ENCODE data around the gene EOGT.

DNA sequence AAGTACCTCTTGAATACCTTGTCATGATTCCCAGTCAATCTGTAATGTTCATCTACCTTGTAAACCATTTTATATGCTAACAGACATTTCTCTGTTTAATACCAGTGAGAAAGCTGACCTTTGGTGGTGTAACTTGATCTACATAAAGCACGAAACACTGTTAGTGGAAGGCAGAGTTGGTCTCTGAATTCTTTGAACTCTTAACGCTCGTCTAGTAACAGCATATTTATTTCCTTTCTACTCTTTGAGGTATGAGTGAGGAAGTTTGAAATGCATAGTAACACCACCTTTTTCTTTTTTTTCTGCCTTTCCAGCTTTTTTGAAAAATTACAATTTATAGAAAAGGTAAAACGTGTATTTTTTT, 59.6 kb downstream of the SLC25A26 start:
- PRO-cap: no peak
- CAGE, long polyA plus RNA: no peak

DNA sequence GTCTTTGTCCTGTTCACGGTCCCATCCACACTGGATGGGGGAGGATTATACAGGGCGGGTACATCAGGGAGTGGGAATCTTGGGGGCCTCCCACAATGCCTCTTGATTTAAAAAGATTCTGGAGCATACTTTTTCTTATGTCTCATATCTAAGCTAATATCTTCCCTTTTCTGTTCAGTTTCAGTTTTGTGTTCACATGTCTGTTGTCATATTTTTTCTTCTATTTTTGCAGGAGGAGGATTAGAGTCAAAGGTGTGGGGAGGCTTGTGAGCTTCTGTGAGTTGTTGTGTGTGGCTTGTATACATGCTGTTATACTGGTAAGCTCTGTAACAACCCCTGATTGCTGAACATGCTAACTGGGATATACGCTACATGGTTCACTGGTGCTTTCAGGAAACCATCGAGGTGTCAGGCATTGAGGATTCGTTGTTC, 83.4 kb downstream of the SLC25A26 start:
- PRO-cap: no peak
- CAGE, long polyA plus RNA: no peak

DNA sequence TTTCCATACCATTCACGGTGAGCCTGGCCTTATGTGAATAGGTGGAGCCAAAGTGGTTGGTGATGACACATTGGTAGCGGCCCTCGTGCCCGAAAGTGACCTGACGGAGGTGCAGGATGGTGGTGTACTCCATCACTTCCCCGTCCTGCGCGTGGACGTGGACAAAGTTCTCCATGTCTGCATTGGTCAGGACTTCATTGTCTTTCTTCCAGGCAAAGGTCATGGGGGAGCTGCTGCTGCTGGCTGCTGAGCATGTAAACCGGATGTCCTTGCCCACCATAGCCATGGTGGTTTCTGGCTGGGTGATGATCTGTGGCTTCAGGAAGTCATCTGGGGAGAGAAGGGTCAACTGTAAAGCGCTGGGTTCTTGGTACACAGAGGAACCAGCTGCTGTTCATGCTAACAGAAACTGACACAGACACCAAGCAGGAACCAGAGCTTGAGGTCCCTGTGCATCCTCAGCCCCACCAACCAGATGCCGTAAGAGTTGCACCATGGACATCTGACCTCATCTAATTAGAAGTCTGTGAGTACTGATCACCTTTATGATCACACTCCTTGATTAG, 114.8 kb downstream of the LRIG1 start:
- PRO-cap: no peak
- CAGE, long polyA plus RNA: no peak

DNA sequence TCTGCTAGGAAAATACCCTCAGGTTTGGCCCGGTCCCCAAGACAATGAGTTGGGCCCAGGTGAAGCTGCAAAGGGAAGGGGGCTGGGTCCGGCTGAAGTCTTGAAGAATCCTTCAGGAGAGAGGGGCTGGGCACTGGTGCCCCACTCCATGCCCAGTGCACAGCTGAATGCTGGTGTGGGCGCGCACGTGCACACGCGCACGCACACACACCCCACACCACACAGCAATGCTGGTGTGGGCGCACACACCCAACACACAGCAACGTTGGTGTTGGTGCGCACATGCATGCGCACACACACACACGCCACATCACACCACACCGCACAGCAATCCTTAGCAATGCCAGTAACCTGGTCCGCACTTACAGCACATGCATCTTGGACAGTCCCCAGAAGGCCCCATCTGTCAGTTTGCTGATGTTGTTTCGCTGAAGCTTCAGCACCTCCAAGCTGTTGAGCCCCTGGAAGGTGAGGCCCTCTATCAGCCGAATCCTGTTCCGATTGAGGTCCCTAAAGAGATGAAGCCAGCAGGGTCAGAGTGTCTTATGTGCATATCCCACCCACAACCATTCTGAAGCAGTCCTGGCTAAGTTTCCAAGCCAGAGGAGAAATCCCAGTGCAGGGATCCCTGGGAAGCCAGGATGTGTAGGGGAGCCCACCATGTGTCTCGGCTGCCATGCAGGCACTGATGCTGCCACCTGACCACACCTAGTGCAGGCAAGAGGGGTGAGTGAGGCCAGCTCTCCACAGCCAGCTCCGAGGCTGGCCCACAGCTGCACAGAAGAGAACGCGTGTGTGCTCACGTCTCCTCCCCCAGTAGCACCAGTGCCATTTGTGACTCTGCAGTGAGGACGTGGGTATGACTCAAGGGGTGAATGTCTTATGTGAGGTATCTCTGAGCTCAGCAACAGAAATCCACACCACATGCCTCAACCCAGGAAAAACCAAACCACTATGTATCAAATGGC, 88.0 kb downstream of the LRIG1 start:
- PRO-cap: no peak
- CAGE, long polyA plus RNA: no peak

DNA sequence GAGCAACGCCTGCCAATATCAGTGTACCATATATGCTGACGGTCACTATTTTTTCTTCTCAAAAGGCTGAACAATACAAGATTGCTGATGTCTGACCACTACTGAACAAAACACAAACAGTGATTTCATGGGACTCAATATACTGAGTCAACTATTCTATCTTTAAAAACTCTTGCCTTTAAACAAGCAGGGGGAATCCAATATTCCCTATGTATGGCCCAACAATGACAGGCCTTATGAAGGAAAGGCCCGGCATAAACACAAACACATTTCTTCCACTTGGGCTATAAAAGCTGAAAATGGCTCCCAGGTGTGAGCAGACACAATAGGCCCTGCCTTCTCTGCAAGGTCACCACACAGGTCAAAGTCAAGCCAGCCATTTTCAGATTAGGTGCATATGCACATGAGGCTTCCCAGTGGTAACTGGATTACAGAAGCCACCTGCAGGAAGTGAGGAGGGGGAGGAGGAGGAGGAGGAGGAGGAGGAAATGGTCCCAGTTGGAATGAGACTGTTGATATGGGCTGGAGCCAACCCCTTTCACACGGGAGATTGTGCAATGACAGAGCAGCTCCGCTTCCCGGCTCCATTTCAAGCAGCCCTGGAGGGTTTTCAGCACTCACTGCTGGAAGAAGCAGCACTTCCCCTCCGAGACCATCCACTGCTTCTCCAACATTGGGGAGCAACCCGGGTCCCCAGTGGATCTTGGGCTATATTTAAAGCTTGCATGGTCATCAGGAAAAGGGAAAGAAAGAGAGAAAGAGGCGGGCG, 58.6 kb downstream of the LRIG1 start:
- PRO-cap: no peak
- CAGE, long polyA plus RNA: no peak

DNA sequence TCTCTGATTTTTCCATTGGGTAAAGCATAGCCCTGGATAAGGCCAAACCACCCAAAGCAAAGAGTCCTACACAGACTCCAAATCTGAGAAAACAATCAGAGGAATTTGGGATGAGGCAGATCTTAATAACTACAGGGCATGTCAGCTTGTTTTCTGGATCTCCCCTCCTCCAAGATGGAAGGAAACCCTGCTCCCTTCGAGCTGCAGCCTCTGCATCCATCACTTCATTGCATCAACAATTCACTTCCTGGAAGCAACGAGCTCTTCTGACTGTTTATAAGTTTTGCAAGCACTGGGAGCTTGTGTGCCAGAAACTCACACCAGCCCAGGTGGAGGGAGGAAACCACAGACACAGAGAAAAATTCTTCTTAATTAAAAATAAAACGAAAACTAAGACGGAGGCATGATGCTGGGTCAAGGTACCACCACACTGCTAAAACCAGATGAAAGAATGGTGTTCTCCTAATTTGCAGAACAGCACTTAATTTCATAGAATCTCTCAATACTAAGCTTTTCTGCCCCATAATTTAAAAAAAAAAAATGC, 10.6 kb downstream of the LRIG1 start:
- PRO-cap: no peak
- CAGE, long polyA plus RNA: no peak

DNA sequence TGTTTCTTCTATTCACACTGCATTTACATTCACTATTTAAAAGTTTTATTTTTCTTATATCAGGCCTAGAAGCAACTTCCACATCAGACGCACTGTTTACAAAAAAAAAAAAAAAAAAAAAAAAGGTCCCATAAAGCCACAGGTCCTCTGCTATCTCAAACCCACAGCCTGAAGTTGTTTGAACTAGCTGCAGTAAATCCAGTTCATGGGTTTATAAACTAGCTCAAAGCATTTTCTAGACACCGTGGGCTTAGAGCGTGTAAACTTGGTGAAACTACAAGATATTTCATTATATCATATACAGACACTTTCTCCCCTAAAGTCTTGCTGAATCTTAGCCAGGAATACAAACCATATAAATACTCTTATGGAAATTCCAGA, 3.2 kb downstream of the LRIG1 start:
- PRO-cap: no peak
- CAGE, long polyA plus RNA: no peak

- PRO-cap: no peak
- CAGE, long polyA plus RNA: no peak
Measured at GRCh38 chr3:66820194-66820436, 178.0 kb upstream of the KBTBD8 start.

DNA sequence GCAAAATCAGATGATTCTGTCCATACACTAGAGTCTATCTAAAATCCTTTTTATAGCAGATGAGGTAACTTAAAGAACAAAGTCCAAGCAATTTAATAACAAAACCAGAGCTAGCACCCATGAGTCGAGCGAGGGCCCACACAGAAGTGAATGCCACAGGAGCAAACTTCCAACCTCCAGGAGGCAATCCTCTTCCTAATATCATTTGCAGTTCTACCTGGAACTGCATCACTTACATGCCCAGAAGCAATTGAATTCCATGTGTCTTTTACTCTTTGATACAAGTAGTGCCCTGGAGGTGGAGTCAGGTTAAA, 35.4 kb upstream of the KBTBD8 start:
- PRO-cap: no peak
- CAGE, long polyA plus RNA: no peak

DNA sequence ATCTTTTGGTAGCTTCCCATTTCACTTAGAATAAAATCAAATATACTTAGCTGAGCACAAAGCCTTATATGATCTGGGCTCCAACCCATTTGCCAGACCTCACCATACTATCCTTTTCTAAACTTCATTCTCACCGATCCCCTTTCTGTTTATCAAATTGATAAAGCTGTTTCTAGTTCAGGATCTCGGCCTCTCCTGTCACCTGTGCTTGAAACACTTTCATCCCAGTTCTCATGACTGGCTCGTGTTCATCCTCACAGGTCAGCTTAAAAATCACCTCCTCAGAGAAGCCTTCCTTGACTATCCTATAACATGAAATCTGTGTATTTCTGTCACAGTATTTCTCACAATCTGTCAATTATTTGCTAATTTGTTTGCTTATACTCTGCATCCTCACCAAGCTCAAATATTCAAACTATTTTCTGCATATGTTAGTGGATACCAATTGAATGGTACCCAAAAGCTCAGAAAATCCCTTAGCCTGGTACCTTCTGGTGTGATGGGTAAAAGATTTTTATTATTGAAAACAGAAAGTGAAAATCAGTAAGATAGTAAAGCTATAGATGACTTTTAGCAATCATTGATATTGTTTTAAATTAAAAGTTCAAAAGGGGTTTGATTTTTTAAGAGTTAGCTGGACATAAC, 60.0 kb downstream of the SUCLG2 start:
- PRO-cap: no peak
- CAGE, long polyA plus RNA: no peak

DNA sequence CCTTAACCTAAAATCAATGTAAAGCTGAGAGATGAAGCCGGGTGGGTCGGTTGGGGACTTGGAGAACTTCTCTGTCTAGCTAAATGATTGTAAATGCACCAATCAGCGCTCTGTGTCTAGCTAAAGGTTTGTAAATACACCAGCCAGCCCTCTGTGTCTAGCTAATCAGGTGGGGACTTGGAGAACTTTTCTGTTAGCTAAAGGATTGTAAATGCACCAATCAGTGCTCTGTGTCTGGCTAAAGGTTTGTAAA, 687 bp upstream of the SUCLG2 start:
- PRO-cap: bidirectional peak, plus-strand start outside the sequence, minus-strand start at position 148 of the sequence
- CAGE, long polyA plus RNA: no peak

DNA sequence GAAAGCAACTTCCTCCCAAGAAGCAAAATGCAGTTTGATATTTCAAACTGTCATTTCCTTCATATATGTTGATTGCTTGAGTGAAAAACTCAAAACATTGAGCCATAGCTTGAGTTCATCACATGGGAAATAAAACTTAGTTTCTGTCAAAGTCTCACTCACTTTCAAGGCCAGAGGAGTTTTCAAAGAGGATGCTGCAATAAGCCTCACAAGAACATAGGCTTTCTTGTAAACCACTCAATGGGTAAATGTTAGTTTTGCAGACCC, 29.1 kb upstream of the SUCLG2 start:
- PRO-cap: no peak
- CAGE, long polyA plus RNA: no peak

GRCh38 chr3:68635400-68635778, 297.0 kb downstream of the TAFA4 start:
- PRO-cap: no peak
- CAGE, long polyA plus RNA: no peak

DNA sequence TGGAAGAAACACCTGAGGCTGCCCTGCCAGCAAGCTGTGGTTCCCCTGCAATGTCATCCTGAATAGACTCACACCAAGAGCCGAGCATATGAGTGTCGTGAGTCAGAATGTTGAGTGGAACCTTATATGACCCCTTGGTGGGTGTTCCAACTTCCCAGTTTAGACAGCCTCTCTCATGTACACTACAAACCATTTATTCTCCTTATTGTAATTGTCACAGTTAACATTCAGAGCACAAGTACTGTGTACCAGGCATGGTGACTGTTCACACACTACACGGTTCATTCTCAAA, 16.8 kb downstream of the EOGT start:
- PRO-cap: no peak
- CAGE, long polyA plus RNA: no peak

DNA sequence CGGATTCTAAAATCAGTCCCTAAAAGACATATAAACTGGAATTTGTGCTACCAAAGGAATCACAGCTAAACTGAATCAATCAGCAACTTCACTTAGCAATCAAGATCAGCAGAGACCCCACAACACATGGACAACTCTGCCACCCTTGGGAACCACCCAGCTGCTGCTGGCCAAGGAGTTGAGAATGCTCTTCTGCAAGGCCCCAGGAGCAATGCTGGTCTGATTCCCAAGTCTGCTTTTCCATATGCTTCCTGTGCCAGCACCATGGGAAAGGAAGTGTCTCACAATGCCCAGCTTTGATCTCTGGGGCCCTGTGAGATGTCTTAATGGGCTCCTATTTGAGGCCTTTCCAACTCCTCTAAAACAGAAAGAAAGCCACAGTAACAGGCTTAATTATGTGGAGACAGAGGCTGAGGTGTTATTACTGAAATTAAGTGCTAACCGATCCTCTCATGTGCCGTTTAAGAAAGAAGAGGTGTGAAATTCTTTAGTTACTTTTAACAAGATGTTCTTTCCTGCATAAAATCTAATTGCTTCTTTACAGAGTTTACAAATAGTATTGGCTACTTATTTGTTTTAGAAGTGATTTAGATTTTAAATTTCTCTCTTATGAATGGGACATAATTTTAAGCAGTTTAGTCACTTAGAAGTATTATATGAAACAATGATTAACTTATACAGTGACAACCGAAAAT, 4.5 kb downstream of the EOGT start:
- PRO-cap: no peak
- CAGE, long polyA plus RNA: no peak

- PRO-cap: bidirectional peak, plus-strand start at chr3:69013771, minus-strand start at chr3:69013661
- CAGE, long polyA plus RNA: no peak
Measured at GRCh38 chr3:69013560-69014363, at the start of gene EOGT. TSS of gene EOGT (minus strand) at chr3:69013684.

DNA sequence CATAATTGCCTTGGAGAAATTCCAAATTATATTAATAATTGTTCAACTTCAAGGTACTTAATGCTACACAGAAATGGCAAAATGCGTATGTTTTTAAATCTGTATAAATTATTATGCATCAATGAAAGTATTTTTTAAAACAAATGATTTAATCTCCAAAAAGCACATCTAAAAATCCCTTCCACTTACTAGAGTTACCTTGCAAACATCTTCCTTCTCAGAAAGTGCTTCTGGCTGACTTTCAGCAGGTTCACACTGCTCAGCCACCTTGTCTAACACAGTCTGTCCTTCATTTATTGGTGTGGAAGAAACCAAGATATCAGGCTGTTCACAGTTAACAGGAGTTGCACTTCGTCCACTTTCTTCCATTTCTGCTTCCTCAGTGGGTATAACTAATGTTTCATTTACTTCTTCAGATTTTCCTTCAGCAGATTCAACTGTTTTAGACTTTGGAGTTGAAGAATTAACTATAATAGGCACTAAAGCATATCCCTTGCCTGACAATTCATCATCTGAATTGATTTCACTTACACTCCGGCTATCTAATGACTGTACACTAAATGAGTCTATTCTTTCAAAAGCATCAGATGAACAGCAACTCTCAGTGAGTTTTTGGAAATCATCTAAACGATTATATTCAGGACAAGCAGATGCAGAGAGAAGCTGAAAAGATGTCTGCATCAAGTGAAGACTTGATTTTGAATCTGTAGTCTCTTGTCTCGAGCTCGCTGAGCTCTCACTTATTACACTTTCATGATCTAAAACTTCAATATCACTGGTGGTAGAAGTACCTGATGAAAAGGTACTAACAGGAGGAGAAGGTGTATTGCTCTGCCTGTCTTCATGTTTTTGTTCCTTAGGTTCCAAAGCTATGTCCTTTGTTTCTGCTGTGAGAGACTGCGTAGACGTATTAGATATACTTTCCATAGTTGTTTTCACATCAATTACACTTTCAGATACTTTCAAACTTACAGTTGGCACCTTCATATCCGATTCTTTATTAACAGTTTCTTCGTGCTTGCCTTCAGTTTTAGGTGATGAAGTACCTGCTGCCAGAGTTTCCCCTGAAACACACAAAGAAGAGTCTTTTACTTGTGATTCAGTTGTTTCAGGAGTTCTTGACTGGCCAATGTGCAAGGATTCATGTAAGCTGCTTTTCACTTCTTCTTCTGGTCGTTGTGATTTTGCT, 4.6 kb downstream of the TMF1 start:
- PRO-cap: no peak
- CAGE, long polyA plus RNA: no peak

- PRO-cap: no peak
- CAGE, long polyA plus RNA: no peak
Measured at GRCh38 chr3:69104356-69104885, 18.0 kb downstream of the LMOD3 start.

DNA sequence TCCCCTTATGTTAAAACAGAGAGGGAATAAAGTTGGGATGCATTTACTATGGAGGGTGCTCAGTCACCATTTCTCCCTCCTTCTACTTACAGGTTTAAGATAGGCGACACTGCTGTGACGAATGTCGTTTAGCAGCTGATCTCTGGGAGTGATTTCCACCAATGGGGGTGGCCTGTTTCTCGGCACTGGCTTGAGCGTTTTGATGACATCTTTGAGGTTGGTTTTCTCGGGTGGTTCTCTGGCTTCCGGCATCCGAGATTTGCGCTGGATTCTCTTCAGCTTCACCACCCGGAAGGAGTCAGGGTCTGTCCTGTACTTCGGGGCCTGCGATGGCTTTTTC, 3.8 kb downstream of the LMOD3 start:
- PRO-cap: no peak
- CAGE, long polyA plus RNA: no peak

DNA sequence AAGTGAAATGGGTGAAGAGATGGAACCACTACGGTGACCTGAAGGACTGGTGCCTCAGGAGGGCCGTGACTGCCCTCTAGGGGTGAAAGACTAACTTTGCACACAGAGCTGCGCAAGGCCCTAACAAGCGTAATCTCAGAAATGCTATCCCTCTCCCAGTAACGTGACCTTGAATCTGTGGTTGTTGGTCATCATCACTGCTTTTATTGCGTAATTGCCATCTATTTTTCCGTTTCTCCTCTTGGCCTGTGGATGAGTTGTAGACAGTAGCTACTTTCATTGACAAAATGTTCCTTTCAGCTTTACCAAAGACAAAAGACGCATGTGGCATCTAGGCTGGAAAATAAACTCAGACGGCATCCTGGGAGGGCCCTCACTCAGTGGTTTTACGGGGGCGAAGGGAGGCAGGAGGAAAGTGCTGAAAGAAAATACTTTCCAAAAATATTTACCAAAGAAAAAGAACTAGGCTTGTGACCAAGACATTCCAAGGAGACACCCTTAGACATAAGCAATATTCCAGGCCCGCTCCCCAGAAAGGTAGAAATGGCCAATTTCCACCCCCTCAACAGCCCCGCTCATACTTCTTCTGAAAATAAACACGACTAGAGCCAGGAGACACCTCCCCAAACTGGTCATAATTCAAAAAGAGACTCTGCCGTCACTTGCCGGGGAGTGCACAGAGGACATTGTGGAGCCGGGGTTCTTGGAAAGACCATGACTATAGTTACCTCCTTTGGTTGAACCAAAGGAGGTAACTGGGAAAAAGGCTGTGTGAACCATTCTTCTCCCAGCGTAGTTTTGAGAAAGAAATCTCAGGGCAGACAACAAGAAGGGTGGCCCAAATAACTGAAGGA, 79.2 kb downstream of the FRMD4B start:
- PRO-cap: no peak
- CAGE, long polyA plus RNA: no peak